AG09319 (cell line): ENCODE measurements around the genes DDX10 and TEX12.

- RRBS, result no CpG with 5 or more reads among the region's 5 CpGs
Observed at GRCh38 chr11:108223885-108224351, 1.1 kb downstream of the ATM start.

GRCh38 chr11:108236373-108237109, 13.7 kb downstream of the ATM start:
- RRBS, result no CpG with 5 or more reads among the region's 5 CpGs

GRCh38 chr11:108664625-108665742, at the start of gene DDX10:
Gene DDX10 (plus strand): TSS chr11:108665069.
- RRBS, result 2% methylated on average over 8 of the region's 66 CpGs

GRCh38 chr11:108809933-108810513, 145.2 kb downstream of the DDX10 start:
- RRBS, result no CpG with 5 or more reads among the region's 6 CpGs

DNA sequence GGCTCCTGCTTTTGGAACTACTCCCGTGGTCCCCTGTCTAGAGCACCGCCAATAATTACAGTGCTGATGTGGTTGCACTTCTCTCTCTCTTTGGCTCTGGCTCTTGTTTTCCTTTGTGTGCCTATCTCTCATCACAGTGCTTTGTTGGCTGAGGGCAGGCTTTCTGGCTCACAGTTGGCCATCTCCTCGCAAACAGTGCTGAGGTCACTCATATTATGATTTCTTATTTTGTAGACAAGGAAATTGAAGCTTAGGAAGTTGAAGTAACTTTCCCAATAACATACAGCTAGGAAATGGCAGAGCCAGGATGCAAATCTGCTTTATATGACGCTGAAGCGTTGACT, 192.5 kb downstream of the DDX10 start:
- RRBS, result no CpG with 5 or more reads among the region's 5 CpGs

DNA sequence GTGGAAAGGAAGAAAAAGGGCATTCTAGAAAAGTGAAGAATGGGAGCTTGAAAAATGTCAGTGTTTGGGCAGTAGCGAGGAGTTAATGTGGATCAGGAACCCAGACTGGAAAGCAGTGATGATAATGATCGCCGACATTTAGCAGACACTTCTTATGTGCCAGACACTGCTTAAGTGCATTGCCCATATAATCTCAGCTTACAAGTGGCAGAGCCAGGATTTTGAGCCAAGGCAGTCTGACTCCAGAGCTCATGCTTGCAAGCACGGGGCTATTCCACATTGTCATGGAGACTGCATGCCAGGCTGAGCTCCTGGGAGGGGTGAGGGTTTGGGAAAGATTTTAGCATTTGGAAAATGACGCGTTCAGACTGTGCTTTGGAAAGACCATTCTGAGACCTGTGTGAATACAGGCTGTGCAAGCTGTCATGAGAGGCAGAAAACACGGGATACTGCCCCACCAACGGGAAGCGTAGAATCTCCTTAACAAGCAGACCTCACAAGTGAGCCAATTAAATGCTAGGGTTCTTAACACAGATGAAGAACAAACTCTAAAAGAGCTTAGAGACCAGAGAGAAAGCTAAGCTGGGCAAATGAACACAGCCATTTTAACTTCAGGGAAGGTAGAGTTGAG, 302.8 kb downstream of the DDX10 start:
- RRBS, result no CpG with 5 or more reads among the region's 9 CpGs

GRCh38 chr11:108975869-108976137, 310.9 kb downstream of the DDX10 start:
- RRBS, result no CpG with 5 or more reads among the region's 4 CpGs

DNA sequence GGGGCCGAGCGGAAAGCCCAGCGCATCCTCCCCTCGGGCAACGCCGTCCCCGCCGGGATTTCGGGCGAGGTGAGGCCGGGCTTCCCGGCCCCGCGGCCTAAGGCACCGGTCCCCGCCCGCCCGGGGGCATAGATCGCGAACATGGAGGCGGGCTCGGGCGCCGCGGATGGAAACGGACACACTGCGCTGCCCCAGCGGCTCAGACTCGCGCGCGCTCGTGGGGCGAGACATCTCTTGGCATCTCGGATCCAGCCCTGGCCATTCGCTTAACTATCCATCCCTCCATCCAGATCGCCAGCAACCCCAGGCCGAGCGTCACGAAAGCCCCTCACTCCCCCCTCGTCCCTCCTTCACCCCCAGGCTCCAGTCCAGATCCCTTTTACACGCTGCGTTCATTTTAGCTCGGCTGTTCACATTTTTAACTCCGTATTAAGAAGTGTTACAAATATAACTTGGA, 468 bp downstream of the ZC3H12C start:
- RRBS, result 1% methylated on average over 8 of the region's 45 CpGs

- RRBS, result no CpG with 5 or more reads among the region's 7 CpGs
Observed at GRCh38 chr11:110094089-110094411, 858 bp downstream of the ZC3H12C start.

- RRBS, result no CpG with 5 or more reads among the region's 7 CpGs
Observed at GRCh38 chr11:110095301-110095895, 2.2 kb downstream of the ZC3H12C start.

DNA sequence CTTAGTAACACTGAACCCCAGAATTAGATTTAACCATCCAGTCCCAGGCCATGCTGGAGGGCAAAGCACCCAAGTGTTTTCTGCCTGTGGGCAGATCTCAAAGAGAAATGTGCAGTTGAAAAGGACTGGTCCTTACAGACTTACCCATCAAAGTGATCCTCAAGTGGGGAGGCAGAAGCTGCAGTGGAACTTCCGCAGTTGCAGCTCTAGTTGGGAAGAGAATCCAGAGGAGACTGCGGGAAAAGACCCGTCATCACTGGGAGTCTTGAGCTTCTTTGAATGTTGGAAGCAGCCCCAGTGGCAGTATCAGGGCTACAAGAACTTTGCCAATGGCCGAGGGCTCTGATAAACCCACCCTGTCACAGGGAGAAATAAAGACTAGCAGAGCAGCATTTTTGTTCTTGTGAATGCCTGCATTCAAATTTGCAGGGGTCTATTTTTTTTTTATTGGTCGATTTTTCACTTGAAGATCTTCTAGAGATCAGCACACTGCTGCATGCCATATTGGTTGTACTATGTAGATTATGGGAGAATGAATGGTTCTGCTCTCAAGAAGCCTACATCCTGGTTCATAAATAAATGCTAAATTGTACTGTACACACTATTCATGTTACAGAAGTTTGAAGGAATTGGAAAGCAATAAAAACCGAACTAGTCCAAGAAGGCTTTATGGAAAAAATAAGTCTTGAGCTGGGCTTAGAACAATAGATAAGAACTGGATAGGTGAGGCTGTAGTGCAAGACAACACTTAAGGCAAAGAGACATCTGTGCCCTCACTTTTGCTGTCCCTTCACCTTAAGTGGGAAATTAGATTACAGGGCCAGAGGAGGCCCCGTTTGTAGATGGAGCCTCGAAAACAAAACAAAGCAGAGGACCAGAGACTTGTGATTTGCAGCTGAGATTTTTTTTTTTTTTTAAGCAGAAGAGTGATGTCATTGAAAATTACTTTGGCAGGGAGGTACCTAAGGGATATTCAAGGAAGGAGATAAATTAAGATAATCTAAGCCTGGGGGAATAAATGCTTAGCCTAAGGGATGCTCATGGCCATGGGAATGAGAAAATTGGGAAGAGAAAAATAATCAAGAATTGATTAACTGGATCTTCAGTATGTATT, 31.1 kb downstream of the ZC3H12C start:
- RRBS, result no CpG with 5 or more reads among the region's 8 CpGs

GRCh38 chr11:110294544-110294743, 2.0 kb downstream of the RDX start:
- RRBS, result no CpG with 5 or more reads among the region's 3 CpGs

DNA sequence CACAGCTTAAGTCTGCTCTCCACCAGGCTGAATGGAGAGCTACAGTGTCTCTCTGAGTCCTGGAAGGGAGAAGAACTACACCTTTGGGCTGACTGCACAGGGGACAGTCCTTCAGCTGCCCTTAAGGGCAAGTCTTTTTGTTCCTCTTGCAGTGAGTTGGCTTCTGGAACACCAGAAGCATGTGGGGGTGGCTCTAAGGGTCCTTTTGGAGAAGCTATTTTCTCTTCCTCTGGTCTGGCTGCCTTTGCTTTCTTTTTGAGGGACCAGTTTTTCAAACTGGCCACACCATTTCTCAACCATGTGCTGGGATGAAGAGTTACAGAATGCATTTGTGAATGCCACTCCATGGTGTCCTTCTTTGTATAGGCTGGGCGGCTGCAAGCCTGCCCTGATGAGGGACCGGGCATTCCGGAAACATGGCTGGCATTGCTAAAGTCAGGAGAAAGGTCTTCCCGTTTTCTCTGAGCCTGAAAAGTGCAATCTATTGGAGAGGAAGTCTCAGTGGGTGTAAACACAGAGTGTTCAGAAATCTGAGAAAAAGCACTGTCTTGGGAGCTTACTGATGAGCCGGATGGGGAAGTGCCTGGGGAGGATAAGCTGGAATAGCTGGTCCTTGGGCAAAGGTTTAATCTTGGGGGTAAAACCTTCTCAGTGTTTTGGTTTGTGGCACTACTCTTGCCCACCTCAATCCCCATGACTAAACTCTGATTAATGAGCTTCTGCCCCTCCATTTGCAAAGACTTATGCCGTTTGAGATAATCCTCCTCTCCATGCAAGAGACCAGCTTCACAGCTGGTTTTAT, 132.5 kb downstream of the ARHGAP20 start:
- RRBS, result no CpG with 5 or more reads among the region's 6 CpGs

DNA sequence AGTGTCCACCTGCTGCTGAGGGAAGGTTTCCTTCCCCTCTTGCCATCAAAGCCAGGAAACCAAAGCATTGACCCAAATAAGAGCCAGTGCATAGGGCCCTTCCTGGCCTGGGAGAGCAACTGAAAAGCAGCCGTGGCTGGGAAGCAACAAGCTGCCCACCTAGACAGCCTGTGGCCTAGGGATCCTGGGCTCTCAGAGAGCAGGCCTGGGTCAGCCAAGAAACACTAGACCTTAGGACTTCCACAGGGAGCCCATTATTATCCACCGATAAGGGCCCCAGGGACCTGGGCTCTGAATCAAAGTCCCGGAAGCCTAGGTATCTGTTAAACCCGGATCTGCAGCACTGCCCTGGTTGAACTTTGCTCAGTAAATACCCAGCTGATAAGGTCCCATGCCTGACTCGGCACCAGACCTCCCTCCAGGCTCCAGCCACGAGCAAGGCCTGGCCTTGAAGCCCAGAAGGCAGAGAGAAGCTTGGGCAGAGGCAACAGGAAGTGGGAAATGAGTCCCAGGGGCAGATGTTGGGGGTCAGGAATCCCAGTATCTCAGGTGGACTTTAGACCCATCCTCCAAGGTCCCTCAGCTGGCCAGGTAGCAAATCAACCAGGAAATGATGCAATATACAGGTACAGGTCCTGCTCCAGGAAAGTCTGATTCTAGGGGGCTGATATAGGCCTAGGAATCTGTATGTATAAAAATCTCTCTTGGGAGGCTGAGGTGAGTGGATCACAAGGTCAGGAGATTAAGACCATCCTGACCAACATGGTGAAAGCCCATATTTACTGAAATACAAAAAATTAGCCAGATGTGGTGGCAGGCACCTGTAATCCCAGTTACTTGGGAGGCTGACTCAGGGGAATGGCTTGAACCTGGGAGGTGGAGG, 18.8 kb downstream of the POU2AF1 start:
- RRBS, result no CpG with 5 or more reads among the region's 6 CpGs

- RRBS, result no CpG with 5 or more reads among the region's 14 CpGs
Observed at GRCh38 chr11:111378150-111379078, 661 bp downstream of the POU2AF1 start.

DNA sequence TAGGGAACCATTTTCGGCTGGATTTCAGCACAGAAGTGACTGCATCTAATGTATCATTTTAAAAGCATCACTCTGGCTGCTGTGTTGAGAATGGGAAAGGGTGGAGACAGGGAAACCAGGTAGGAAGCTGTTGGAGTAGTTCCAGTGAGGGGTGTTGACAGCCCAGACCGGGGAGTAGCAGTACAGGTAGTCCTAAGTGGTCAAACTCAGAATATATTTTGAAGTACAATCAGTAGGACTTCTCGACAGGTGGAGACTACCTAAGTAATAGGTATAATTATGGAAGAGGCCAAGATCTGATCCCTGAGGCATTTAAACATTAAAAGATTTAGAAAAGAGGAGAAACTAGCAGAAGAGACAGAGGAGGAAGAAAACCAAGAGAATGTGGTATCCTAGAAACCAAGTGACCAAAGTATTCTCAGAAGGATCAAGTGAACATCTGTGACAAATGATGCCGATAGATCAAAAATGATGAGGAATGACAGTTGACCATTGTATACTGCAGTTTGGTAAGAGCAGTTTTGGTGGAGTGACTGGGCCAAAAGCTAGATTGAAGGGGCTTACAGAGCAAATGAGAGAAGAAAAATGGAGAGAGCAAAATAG, 23.0 kb downstream of the SIK2 start:
- RRBS, result no CpG with 5 or more reads among the region's 4 CpGs

GRCh38 chr11:111908170-111908968, 3.2 kb downstream of the CRYAB start:
- RRBS, result no CpG with 5 or more reads among the region's 6 CpGs

DNA sequence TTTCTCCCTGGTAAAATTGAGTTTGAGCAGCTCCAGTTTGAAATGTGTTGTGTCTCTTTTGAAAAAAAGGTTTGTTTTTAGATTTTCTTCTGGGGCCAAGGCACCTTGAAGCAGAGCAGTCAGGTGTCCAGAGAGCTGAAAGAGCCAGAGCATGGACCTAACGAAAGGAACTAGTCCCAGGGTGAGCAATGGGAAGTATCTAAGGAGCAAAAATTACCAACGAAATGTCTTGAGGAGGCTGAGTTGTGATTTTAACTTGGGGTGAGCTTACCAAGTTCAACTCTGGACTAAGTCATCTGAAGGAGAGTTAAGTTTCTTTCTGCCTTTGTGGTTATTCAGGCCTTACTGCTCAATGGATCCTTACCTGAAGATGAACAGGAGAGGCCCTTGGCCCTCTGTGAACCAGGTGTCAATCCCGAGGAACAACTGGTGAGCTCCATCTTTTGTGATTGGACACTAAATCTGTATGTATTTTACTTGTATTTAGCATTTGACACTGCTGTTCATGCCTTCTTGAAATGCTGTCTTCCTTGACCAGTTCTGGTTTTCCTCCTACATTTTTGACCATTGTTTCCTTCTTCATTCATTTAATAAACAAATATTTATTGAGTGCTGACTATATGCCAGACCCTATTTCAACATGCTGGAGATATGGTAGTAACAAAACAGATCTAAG, 40.2 kb upstream of the DLAT start:
- RRBS, result no CpG with 5 or more reads among the region's 3 CpGs

DNA sequence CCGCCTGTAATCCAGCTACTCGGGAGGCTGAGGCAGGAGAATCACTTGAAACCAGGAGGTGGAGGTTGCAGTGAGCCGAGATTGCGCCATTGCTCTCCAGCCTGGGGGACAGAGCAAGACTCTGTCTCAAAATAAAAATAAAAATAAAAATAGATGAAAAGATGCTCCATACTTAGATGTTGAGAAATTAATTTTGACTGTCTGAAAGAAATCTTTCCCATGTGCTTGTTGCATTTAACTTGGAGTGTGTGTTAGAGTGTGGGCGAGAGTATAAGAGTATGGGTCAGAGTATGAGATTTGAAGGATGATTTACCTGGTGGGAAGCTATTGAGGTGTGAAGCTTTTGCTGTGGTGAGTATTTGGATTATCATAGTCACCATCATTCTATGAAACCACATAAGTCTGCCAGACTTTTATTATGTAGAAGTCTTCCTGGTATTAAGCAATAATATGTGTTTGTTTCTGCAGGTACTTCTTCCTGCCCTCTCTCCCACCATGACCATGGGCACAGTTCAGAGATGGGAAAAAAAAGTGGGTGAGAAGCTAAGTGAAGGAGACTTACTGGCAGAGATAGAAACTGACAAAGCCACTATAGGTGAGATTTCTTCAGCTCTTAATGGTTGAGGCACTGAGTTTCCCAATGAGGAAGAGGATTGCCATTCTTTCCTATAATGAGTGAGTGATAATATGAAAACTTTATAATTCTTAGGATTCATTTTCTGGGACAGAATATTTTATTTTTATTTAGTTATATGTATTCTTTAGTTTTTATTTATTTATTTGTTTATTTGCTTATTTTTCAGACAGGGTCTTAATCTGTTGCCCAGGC, 7.9 kb downstream of the DLAT start:
- RRBS, result no CpG with 5 or more reads among the region's 5 CpGs

GRCh38 chr11:112167154-112167531, at the start of gene TEX12:
Gene TEX12 (plus strand): TSS chr11:112167372.
- RRBS, result no CpG with 5 or more reads among the region's 25 CpGs